Neural cell (in vitro differentiated cells): ENCODE measurements around a stretch of chr6.

DNA sequence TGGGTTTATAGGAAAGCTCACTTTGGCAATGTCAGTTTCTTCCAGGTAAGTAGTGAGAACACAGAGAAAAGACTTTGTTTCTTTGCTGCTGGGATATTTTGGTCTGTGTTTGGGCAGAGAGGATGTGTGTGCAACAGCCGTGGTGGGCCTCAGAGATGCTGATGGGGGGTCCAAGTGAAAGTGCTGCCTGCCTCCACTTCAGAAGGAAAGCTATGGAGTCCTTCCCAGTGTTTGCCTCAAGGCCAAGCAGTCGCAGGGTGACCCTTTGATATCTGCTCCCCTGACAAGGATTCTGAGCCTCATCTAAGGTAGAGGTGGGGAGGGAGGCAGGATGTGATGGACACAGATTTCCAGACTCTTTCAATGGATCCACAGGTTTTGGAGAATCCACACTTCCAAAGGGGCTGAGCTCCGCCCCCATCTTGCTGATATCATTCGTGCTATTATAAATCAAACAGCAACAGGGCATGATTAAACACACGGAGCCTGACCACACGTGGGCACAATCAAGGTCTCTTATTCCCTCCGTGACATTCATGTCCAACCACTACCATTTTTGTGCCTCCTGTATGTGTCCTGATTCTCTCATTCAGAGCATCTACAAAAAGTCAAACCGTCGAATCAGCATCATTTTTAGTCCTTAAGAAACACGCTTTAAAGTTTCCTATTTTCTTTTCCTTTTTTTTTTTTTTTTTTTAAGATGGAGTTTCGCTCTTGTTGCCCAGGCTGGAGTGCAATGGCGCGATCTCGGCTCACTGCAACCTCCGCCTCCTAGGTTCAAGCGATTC is 2.1 kb downstream of the LRP11 start:
- RAMPAGE, long total RNA, result no peak

- RAMPAGE, long total RNA, result no peak
Observed at GRCh38 chr6:150176647-150177672, 34.1 kb downstream of the PPP1R14C start.

DNA sequence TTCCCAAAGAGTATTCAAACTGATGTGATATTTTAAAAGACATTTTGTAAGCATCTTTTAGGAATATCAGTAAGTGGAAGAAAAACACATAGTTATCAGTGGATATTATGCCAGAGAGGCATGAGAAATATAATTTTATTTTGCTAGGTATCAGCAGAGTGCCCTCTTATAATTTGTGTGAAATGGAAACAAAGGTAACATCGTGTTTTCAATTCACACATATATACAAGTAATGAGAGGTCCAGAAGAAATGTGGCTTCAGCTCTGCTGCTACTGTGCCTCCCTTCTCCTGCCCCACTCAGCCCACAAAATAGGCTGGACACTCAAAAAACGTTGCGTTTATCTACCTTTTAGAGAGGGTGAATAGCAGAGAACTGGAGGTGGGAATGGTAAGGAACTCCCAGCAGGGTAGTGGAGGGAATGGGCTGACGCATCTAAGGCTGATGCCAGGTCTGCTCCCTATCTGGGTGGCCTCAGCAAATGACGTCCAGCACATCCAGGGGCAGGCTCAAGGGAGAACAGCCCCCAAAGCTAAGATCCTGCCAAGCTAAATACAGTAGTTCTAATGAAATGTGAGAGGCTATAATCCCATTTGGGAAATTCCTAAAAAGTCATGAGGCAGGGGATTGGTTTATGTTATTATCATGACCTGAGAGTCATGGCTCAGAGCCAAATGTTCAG is 34.4 kb downstream of the IYD start:
- RAMPAGE, long total RNA, result no peak

- RAMPAGE, long total RNA, result no peak
Observed at GRCh38 chr6:150448435-150448769, 79.6 kb downstream of the IYD start.

- RAMPAGE, long total RNA, result no peak
Observed at GRCh38 chr6:150691516-150691870, 91.8 kb downstream of the PLEKHG1 start.

DNA sequence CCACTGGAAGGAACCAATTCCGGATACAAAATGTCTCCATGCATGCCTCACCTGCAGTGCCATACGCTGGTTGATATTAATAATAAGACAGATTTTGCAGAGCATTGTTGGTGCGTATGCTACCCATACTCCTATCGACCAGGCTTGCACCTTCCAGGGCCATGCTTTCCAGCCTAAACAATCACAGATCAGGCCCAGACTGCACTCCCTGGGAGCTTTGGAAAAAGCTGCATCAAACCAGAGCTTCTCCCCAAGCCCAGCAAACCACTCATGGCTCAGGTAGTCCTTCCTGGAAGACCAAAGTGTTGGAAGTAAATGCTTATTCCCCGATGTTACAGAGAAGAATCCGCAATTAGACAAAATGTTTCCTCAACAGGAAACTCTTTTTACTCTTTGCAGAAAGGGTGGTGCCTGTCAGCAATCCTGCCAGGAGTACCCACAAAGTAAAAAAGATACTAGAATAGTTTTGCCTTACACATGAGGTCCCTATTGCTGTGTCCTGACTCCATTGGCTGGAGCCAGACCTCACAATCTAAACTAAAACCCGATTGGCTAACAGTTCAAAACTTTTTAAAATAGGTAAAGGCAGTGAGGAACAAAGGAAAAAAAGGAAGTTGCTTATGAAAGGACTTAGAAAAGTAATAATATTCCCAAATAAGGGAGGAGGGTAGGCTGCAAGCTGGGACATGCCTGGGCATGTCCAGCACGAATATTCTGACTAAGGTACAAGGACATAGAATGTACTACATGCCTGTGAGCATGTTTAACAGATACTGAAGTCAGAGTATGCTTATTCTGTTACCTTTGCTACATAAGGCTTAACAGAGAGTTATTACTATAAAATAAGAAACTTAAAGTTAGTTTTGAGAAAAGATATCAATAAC is 8.6 kb upstream of the MTHFD1L start:
- RAMPAGE, long total RNA, result no peak

DNA sequence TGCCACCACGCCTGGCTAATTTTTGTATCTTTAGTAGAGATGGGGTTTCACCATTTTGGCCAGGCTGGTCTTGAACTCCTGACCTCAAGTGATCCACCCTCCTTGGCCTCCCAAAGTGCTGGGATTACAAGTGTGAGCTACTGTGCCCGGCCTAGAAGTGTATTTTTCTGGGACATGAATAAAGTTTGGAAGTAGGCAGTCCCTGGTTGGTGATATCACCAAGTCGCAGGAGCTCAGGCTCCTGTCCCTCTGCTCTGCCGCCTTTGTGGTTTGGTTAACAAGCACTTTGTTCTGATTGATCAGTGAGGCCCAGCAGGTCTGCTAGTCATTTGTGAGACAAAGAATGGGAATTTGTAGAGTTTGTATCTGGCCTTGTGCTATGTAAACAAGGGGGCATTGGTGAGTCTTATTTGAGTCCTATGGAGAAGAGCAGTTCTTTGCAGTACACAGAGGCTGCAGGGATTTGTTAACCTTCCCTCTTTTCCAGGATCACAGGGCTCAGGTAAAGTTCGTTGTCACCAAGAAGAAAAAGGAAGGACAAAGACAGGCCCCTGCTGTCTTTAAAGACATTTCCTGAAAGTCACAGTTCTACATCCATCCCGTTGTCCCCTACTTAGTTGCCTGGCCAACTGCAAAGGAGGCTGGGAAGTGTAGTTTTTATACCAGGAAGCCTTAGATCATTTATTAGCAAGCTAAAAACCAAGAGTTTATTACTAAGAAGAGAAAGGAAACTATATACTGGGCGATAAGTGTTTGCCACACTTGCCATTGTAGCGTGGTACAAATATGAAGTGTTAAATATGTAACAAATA is 13.1 kb downstream of the MTHFD1L start:
- RAMPAGE, long total RNA, result no peak

DNA sequence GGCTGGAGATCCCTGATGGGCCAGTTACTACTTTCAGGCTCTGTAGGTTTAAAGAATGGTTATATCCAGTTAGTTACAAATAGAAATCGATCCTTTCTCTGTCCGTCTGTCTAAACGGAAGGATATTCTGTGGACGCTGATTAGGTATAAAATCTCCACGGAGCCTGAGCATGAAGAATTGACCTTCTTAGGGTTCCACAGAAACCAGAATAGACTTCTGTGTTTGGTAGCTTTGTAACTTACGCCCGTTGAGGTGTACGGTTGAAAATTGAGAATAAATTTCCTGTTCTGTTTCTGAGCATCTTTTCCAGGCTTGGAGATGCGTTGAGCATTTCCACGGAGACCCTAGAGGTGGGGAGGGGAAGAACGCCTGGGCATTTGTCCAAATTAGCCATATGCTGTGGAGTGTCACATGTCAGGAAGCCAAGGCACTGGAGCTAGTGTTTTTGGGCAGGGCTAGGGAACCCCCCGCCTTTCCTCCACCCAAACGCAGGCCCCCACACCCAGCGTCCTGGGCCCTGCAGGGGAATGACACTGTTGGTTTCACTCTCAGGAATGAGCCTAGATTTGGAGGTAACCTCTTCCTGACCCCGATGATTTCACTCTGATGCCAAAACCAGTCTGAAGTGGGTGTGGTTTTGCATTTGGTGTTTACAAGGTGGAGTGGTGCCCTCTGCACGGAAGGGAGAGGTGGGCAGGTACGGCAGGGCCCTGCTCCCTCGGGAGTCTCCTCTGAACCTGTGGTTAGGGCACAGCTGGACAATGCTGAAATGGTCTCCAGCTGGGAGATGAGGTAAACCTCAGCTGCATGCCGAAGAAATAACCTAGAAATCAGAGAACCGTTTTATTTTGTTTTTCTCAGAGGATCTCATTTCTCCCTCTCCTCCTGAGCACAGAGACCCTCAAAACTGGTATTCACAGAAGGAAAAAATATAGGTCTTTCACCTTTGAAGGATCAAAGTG is 29.4 kb downstream of the MTHFD1L start:
- RAMPAGE, long total RNA, result no peak

DNA sequence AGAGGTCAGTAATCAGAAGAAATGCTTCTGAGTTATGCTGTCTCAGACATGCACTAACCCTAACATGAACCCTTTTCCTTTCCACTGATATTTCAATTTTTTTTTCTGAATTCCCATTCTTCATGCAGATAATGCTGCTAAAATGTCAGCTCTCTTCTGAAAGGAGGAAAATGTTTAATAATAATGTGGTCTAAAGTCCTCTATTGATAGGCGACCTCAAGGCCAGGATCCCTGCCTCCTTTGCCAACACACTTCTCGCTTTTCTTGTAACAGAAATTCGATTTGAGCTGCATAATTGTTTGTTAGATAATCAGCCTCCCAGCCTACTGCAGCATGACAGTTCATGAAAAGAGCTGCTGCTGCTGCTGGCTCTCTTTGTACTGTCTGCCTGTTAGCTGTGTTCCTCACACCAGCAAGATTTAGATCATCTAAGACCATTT is 153.9 kb downstream of the MTHFD1L start:
- RAMPAGE, long total RNA, result no peak

DNA sequence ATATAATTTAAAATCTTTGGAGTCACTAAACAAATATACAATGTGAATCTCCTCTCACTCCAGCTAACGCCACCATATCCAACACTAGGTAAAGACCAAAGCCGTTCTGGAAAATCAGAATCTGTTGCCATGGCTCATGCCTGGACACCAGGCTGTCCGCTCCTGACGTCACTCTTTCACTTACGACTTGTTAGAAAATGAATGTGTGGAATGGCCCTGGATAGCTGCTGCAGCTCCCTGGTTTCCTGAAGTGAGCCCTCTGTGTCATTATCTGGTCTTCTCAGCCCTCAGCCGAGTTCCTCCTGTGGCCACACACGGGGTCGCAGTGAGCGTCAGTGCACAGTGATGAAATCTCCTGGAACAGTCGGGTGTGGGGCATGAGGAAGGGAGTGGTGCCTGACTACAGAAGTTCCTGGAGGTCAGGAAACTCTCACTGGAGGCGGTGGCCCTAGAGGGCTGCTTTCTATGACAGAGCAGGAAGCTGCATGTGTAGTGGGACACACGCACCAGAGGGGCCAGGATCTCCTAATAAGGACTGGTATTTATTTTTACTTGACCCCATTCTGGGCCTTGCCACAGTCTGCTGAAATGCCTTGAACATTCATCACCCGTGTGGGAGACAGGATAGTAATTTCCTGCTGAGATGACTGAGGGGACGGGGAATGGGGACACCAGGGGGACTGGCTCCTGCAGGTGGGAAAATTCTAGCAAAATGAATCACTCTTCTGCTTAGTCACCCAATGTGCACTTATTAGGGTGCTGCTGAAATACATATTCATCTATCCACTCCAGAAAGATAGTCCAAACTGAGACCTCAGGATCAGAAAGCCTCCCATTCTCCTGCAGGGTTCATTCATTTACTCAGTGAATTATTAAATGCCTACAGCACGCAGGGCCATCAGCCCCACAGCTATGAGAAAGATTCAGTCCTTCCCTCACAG is 175.5 kb downstream of the MTHFD1L start:
- RAMPAGE, long total RNA, result no peak

DNA sequence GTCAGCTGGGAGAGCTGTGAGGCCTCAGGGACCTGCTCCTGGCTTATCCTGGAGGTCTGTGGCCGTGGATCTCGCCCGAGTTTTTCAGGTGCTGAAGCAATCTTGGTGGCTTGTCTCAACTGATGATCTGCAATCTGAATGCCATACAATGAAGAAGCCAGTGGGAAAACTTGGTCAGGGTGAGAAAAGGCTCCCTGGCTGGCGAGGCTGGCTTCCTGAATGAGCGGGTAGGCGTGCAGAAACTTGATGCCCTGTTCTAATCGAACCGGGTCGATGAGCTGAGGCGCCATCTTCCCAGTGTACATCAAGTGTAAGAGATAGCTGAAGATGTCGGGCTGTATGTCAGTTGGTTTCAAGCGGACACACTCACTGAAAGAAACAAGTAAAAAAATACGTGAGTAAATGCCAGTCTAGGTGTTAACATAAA is 24.8 kb downstream of the ZBTB2 start:
- RAMPAGE, long total RNA, result no peak

DNA sequence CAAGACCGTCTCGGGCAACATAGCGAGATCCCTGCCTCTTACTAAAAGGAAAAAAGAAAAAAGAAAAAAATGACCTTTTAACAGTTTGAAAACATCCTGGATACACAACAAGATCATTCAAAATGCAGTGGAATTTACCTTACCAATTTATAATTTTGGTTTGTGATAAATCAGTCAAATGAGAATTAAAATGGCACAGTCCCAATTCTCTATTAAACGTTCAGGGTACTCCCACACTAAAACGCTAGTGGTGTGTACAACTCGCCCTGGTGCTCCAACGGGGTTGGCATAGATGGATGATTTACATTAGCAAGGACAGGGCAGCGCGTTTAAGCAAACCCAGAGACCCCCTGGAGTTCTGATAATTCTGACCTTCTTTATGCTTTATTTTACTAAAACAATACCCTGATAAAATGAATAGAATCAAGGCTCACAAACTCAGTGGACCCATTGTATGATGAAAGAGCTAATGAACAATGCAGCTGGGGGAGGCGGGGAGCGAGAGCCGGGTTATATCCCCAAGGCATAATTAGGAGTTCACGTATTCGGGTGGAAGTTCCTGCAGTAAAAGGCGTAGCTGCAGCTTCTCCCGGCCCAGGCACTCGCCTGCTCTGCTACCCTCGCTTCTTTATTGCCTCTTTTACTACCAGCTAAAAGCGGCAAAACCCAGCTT is 2.0 kb downstream of the ZBTB2 start:
- RAMPAGE, long total RNA, result no peak

DNA sequence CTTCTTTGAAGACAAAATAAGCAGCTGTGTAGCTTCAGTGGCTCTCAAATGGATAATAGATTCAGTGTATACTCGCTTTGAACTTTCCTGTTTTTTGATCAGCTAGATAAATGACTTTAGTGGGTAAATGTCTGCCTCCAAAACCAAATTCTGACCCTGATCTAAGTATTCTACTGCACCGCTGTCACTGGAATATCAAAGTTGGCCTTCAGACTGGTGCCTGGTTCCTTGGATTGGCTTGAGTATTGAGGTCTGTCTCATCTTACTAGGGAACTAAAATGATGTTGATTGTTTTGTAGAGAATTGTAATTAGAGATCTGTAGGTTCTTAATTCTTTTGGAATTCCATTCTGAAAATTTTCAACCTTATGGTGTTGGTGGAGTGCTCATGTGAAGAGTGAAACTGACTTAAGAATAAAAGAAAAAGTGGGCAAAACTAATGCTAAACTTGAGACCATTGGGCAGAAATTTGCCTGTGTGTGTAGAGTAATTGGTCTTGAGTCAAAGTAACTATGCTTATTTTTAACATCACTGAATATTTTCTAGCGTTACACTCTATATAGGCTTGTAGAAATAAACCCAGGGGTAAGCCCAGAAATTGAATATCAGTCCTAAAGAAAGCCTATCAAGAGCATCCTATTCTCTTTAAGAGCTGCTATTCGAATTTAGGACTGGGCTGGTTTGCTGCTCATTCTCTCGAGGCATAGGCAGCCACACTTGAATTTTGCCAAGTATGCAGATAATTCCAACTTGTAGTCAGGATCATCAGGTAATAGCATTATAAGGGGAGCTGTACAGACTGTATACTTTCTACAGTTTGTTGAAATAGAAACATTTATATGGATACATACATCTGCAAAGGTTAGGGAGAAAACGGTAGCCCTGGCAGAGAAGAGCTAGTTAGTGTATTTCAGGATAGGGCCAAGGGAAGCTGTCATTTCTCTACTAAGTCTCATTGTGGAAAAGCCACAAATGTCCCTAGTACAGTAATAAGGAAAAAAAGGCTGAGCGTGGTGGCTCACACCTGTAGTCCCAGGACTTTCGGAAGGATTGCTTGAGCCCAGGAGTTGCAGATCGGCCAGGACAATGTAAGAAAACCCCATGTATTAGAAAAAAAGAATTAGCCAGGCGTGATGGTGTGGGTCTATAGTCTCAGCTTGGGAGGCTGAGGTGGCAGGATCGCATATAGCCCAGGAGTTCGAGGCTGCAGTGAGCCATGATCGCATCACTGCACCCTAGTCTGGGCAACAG is 1.9 kb upstream of the ZBTB2 start:
- RAMPAGE, long total RNA, result no peak

DNA sequence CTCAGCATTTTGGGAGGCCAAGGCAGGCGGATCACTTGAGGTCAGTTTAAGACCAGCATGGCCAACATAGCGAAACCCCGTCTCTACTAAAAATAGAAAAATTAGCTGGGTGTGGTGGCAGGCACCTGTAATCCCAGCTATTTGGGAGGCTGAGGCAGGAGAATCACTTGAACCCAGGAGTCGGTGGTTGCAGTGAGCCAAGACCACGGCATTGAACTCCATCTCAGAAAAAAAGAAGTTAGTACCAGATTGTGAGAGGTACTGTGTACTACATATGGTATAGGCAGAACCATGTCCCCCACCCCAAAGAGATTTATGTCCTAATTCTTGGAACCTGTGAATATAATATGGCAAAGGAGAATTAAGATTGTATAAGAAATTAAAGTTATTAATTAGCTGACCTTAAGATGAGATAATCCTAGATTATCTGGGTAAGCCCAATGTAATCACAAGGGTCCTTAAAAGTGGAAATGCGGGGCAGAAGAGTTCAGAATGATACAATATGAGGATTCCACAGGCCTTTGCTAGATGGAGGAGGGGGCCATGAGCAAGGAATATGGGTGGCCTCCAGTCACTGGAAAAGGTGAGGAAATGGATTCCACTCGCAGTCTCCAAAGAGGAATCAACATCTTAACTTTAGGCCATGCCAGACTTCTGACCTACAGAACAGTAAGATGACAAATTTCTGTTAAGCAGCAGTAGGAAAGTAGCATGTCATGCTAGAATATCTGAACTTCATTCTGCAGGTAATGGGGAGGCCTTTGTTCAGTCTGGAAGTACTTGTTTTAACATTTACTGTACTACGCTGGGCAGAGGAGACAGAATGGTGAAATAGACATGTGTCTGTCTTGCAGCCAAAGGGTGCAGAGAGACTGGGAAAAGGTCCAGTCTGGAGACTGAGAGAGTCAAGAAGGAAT is 17.1 kb upstream of the ZBTB2 start:
- RAMPAGE, long total RNA, result no peak

DNA sequence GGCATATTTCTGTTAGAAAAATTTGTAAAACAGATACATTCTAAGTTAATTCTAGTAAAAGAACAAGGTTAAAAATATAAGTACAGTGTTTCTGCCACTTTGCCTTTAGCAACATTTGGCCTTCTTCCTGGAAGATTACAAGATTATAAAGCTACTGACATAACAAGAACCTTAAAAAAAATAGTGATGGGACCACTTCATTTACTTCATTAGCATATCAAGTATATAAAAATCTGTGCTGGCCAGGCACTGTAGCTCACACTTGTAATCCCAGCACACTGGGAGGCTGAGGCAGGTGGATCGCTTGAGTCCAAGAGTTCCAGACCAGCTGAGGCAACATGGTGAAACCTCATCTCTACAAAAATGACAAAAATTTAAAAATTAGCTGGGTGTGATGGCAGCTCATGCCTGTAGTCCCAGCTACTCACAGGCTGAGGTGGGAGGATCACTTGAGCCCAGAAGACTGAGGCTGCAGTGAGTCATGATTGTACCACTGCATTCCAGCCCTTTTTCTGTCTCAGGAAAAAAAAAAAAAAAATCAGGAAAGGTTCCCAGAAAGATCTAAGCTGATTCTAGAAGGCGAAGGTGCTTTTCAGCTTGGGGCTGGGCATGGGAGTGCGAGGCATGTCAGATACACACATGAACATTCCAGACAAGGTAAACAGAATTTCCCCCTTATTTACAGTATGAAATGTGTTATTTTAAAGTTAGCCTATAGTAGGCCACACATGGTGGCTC is 5.9 kb downstream of the RMND1 start:
- RAMPAGE, long total RNA, result no peak

GRCh38 chr6:151815518-151816139 is 8.1 kb downstream of the ESR1 start:
- RAMPAGE, long total RNA, result no peak

DNA sequence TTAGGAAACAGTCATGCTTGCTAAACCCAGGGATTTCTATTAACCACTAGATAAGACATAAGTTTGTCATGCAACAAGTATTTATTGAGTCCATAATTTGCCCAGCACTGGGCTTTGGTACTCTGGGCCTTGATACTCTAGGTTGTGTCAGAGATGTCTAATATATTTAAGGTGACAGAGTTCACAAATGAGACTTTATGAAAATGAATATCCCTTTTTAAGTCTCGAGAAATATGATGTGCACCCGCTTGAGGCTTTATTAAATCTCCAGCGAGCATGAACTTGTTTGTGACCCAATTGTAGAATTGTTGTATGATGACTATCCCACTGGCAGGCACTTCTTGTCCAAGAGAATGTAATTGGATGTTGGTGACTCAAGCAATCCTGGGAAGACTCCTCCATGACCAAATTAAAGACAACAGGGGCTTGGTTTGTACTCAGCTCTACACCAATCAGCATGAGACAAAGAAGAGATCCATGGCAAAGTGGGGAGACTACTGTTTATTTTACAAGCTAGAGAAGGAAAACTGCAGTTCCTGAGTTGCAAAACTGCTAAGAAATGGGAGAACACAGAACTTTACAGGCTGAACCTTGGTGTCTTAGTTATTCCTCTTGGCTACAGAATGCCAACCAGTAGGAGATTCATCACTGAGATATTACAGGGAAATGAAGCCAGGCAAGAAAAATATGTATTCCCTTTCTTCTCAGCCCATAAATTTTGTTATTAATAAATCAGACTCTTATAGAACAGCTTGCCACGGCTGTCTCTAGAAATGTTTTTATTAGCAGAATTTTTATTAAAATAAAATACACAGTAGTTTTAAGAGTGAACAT is 109.4 kb downstream of the ESR1 start:
- RAMPAGE, long total RNA, result no peak

DNA sequence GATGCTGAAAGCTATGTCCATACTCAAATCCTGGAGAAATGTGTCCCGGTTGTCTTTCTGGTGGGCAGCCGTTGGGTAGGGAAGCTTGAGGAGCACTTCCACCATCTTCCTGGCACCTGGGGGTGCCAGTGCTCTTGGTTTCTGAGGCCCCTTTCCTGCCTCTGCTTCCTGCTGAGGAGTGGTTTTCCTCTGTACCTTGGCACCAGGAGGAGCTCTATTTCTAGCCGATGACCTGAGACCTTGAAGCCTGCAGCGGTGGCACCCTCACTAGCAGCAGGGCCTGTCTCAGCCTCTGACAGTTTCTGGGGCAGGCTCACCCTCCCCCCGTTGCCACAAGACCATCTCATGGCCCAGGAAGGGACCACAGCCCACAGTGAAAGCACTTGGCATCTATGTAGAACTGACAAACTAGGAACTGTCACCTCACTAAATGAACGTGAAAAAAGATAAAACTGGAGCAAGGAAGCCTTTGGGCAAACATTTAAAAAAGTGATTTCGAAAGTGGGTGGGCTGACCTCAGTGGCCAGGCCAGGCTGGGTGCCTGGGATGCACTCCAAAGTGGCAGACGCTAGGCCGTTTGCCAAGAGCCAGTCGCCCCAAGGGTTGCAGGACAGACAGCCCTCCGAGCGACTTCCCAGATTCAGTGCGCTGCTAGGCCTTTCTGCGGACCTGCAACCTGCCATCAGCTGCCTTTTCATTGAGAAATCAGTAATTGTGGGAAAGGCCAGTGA is 303.5 kb downstream of the ESR1 start:
- RAMPAGE, long total RNA, result no peak

- RAMPAGE, long total RNA, result no peak
Observed at GRCh38 chr6:152167456-152168751, 360.4 kb downstream of the ESR1 start.

- RAMPAGE, long total RNA, result no peak
Observed at GRCh38 chr6:152184742-152185850, 377.6 kb downstream of the ESR1 start.